Placental epithelial cell (primary cell): ENCODE measurements around the genes GPR180 and SOX21.

GRCh38 chr13:79503075-79503862 is 22.3 kb downstream of the NDFIP2 start:
- CAGE, long polyA plus RNA = no peak

GRCh38 chr13:79779680-79780159 is 298.8 kb downstream of the NDFIP2 start:
- CAGE, long polyA plus RNA = no peak

DNA sequence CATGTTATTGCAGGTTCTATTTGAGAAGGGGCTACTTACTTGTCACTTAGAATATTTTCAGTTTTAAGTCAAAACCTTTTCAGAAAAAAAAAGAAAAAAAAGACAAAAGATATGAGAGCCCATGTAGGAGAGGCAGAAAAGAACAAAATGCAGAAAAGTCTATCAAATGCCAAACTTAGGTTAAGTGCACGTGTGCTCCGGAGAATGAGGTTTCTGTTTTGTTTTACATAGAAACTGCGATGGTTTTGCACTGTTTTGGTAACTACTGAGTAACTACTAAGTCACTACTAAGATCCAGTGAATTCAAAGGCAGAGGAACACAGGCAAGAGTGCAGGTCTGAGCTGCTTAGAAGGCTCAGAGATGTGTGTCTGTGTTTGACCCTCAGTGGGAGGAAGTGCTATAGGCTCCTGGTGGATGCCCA is 299.2 kb downstream of the NDFIP2 start:
- CAGE, long polyA plus RNA = no peak

- CAGE, long polyA plus RNA = no peak
Observed at GRCh38 chr13:79782751-79783487, 302.0 kb downstream of the NDFIP2 start.

- CAGE, long polyA plus RNA = no peak
Observed at GRCh38 chr13:80313992-80314240, 27.0 kb downstream of the SPRY2 start.

DNA sequence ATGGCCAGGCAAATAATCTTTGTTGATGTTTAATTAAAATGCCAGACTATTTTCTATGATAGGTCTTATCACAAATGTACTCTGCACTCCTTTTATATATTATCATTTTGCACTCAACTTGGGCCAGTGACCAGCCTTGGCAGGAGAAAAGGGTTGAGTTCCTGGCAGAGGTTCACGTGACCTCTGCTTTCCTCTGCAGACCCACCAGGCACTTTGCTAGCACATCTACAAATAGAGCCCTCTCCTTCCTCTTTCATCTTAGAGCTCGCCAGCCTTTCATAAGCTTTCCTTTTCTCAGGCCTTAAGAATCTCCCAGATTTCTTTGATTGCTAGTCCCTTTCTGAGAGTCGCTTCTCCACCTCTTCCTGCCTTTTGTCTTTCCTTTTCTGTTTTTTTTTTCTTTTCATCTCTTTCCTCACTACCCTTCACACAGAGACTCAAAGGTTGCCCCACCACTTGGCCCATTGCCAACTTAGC is 375.6 kb upstream of the SPRY2 start:
- CAGE, long polyA plus RNA = no peak

DNA sequence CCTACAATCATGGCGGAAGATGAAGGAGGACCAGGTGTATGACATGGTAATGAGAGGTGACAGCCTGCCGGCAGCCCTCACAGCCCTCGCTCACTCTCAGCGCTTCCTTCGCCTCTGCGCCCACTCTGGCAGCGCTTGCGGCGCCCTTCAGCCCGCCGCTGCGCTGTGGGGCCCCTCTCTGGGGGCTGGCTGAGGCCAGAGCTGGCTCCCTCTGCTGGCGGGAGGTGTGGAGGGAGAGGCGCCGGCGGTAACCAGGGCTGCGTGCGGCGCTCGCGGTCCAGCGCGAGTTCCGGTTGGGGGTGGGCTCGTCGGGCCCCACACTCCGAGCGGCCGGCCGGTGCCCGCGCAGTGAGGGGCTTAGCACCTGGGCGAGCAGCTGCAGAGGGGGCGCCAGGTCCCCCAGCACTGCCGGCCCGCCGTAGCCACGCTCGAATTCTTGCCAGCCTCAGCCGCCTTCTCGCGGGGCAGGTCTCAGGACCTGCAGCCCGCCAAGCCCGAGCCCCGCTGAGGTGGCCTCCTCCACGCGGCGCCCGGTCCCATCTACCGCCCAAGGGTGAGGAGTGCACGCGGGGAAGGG is 879.1 kb upstream of the SLITRK5 start:
- CAGE, long polyA plus RNA = no peak

DNA sequence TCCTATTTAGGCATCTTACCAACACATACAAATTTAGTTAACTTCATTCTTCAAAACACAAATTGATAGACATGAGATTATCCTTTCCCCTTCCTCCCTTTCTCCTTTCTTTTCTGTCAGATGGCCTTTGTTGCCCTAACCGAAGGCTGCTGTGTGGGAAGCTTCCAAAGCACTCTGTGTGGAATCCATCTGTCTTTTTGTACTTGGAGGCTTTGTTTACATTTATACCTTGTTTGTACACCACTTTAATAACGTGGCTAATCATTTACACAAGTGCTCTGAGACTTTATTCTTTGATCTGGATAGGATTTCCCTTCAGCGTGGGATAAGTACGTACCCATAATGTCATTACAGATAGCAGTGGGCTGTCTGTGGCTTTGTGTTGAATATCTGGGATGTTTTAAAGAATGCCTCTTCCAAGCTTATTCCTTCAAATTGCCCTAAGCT is 684.8 kb upstream of the SLITRK5 start:
- CAGE, long polyA plus RNA = no peak

- CAGE, long polyA plus RNA = no peak
Observed at GRCh38 chr13:91350015-91351239, 48.0 kb upstream of the GPC5 start.

- CAGE, long polyA plus RNA = no peak
Observed at GRCh38 chr13:92806302-92806736, 420.3 kb upstream of the GPC6 start.

- CAGE, long polyA plus RNA = no peak
Observed at GRCh38 chr13:93231907-93232128, 5.2 kb downstream of the GPC6 start.

- CAGE, long polyA plus RNA = no peak
Observed at GRCh38 chr13:93244025-93244429, 17.4 kb downstream of the GPC6 start.

- CAGE, long polyA plus RNA = no peak
Observed at GRCh38 chr13:94128338-94128815, 351.1 kb downstream of the DCT start.

GRCh38 chr13:94601441-94602500 is at the start of gene GPR180:
TSS of gene GPR180 (plus strand) at chr13:94601857.
- CAGE, long polyA plus RNA = no peak

GRCh38 chr13:94712165-94712767 is at the start of gene SOX21:
TSS of gene SOX21 (minus strand) at chr13:94712545.
- CAGE, long polyA plus RNA = no peak

DNA sequence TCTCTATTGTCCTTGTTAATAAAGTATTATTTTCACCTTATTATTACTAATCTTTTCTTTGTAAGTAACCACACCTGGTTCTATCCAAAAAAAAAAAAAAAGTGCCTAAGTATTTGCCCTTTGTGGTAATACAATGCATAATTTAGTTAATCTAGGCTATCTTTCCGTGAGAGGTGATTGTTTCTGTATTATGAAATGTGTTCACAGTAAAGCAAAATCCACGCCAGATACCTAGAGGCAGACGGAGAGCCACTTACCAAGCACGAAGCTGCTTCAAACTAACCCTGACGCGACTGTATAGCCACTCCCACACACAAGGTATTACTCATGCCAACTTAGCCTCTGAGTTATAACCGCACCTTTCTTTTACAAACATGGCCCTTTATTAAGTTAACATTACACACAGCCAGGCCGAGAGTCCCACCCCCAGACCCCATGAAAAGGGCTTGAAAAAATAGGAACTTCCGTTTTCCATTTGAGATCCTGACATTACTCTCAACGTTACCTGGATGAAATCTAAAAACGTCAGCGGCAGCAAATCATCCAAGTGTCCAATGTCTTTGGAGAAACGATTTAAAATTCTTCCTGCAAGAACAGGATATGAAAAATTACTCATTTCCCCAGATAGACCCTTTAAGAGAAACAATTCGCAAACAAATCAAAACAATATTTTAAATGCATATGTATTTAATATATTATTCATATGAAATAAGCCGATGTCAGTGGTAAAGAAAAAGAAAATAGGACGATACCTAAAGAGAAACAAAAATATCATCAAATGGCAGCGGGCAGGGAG is 185.6 kb downstream of the ABCC4 start:
- CAGE, long polyA plus RNA = no peak

DNA sequence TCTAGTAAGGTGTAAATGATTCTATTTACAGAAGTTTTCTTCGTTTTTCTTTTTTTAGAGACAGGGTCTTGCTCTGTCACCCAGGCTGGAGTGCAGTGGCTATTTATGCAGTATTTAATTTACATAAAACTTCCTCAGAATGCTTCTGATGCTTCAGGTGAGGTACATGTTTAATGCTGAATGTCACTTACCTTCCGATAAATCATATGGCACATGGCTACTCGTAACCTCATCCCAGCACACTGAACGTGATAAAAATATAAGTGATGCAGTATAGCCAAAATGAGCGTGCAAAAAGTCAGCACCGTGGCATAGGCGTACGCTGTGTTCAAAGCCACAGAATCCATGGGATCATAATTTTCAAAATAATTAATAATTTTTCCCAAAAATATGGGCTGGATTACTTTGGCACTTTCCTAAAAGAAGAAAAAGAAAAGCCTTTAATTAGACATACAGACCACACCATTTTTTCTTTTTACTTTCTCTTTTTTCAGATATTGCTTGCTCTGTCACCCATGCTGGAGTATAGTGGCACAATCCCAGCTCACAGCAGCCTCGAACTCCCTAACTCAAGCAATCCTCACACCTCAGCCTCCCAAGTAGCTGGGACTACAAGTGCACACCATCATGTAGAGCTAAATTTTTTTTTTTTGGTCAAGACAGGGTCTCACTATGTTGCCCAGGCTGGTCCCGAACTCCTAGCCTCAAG is 66.7 kb downstream of the ABCC4 start:
- CAGE, long polyA plus RNA = no peak

DNA sequence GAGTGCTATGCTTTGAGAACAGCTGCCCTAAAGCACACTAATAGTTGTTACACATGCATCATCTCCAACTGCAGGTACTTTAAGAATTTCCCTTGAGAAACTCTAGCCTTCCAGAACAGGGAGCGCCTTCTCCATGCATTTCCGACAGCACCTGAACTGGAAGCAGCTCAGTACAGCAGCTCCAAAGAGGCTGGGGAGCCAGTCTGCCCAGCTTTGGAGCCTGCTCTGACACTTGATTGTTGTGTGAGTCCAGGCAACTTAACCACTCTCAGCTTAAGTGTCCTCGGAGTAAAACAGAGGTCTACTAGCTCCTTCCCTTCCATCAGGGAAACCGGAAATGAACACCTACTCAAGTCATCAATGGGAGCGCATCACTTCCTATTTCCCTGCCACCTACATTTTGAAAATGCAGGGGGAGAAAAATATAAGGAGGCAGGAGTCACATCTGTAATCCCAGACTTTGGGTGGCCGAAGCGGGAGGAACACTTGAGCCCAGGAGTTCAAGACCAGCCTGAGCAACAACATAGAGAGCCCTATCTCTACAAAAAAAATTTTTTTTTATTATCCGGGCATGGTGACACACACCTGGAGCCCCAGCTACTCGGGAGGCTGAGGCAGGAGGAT is 2.6 kb downstream of the ABCC4 start:
- CAGE, long polyA plus RNA = no peak

- CAGE, long polyA plus RNA = no peak
Observed at GRCh38 chr13:95314445-95314908, 13.2 kb upstream of the ABCC4 start.

DNA sequence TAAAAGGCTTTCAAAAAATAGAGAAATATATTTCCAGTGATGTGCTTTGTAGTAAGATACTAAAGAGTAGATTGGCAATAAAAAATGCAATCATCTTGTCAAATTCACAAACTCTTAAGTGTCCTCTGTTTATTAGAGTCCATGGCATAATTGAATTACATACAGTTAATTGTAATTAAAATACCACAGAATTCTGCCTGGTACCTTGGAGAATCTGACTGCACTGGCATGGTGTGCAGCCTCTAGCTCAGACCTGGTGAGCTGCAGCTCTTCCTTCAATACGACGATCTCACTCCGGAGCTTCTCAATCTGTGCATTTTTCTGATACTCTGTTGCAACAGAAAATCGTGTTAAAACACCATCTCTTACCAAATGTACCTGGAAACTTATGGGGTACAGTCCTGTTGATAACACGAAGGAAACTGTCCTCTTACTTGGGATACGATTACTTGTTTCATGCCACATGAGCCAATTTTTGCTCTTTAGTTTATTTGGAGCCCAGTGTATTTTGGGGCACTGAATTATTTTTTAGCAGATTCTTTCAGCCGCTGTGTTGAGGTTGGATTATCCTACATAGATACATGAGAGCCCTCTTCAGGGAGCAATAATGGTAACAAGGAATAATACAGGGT is 14.6 kb downstream of the DZIP1 start:
- CAGE, long polyA plus RNA = no peak